ENCODE data around the gene SLC39A13.

DNA sequence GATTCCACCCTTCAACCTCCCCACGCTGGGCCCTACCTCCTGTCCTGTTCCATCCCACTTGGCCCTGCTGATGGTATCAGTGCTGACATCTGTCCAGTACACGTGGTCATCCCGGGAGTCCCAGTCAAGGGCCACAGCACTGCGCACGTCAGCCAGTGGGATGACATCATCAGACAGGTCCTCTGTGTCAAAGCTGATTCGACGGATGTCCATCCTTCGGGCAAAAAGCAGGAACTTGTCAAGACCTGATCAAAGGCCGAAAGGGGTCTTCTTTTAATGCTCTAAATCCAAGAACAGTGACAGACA, 32.1 kb downstream of the LRP4 start:
- PRO-cap, result no peak
- CAGE, long polyA plus RNA, result no peak

DNA sequence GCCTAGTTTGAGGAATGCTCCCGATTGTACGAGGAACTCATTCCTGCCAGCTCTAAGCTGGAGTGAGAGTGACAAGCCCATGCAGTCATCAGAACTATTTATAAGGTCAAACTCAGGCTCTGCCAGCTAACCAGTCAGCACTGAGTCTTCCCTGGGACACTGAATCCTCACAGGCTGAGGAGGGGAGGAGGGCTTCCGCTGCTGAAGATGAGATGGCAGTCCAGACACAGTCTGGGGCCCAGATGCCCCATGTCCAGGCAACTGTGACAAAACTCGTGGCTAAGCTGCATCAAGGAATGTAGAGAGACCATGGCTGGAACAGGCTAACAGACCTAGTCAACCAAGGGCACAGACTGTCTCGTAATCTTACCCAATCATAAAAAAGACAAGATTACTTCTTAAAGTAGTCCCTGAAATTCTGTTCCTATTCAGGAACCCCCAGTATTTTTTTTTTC, 3.9 kb downstream of the LRP4 start:
- PRO-cap, result no peak
- CAGE, long polyA plus RNA, result no peak

DNA sequence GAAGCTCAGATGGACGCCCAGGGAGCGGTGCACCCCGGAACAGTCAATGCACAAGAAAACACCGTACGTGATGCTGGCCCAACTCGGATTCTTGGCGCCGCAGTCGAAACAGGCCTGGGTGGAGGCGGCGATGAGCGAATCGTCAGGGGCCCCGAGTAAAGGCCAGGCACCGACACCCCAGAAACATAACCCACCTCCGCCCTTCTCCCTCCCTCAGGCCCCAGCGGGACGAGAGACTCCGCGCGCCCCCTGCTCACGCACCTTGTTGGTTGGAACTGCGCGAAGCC, 215 bp downstream of the ARFGAP2 start:
- PRO-cap, result unidirectional peak, plus-strand start at position 100 of the sequence
- CAGE, long polyA plus RNA, result no peak

DNA sequence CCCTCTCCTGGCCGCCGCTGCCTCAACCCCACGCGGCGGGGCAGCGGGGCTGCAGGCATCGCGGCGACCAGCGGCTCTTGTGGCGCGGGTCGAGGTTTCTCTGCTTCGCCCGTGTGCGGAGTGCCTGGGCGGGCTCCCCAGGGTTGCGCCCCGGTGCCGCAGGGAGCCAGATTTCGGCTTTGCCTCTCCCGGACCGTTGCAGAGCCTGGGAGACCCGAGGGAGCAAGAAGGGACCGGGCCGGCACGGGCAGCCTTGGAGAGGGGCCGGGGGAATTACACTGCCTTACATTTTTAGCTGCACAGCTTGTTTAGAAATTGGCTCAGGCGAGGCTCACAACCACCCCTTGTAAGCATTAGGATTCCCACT, 240 bp upstream of the PACSIN3 start:
- PRO-cap, result no peak
- CAGE, long polyA plus RNA, result no peak

- PRO-cap, result no peak
- CAGE, long polyA plus RNA, result no peak
Measured at GRCh38 chr11:47212972-47213488, 1.7 kb upstream of the DDB2 start.

DNA sequence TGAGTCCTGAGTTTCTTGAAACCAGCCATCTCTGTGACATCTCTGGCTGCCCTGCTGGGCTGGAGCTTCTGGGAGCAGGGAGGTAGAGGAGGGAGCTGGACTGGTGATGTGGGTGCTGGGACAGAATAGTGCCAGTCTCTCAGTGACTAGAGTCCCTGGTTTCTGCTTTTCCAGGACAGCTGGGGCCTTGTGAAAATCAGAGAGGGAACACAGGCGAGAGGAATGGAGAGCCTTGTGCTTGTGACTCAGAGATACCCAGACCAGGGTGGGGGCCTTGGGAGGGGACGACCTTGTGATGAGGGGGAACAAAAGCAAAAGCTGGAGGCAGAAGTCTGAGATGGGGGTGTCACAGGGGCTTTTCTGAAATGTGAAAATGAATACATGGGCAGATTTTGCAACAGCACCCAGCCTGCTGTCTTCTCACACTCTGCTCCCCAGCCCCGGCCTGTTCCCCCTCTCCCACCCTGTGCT, 3.5 kb upstream of the NR1H3 start:
- PRO-cap, result no peak
- CAGE, long polyA plus RNA, result no peak

GRCh38 chr11:47337226-47337971, 15.1 kb downstream of the MYBPC3 start:
- PRO-cap, result no peak
- CAGE, long polyA plus RNA, result no peak

DNA sequence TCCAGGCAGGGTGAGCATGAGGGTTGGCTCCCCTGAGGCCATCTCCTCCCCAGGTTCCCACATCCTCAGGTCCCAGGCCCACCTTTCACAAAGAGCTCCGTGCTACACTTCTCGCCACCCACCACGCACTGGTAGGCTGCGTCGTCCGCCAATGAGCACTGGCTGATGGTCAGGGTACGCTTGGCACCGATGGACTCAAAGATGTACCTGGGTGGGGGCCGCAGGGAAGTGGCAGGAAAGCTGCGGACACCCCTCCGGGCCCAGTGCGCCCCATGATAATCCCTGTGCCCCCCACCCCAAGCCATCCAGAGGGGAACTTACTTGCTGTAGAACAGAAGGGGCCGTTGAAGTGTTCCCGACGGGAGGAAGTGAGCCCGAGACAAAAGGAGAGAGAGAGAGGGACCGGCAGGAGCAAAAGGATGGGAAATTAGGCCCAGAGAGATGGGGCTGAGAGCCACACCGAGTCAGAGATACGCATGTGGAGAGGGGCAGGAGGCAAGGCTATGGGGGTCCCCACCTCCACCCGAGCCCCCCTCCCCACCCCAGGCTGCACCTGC, 9.5 kb downstream of the MYBPC3 start:
- PRO-cap, result no peak
- CAGE, long polyA plus RNA, result no peak

- PRO-cap, result no peak
- CAGE, long polyA plus RNA, result no peak
Measured at GRCh38 chr11:47365059-47365495, 12.6 kb upstream of the MYBPC3 start.

GRCh38 chr11:47369210-47369690, 9.1 kb downstream of the SPI1 start:
- PRO-cap, result no peak
- CAGE, long polyA plus RNA, result no peak

- PRO-cap, result no peak
- CAGE, long polyA plus RNA, result no peak
Measured at GRCh38 chr11:47392778-47393742, 14.7 kb upstream of the SPI1 start.

GRCh38 chr11:47406741-47407668, 1.4 kb upstream of the SLC39A13 start:
- PRO-cap, result no peak
- CAGE, long polyA plus RNA, result no peak

DNA sequence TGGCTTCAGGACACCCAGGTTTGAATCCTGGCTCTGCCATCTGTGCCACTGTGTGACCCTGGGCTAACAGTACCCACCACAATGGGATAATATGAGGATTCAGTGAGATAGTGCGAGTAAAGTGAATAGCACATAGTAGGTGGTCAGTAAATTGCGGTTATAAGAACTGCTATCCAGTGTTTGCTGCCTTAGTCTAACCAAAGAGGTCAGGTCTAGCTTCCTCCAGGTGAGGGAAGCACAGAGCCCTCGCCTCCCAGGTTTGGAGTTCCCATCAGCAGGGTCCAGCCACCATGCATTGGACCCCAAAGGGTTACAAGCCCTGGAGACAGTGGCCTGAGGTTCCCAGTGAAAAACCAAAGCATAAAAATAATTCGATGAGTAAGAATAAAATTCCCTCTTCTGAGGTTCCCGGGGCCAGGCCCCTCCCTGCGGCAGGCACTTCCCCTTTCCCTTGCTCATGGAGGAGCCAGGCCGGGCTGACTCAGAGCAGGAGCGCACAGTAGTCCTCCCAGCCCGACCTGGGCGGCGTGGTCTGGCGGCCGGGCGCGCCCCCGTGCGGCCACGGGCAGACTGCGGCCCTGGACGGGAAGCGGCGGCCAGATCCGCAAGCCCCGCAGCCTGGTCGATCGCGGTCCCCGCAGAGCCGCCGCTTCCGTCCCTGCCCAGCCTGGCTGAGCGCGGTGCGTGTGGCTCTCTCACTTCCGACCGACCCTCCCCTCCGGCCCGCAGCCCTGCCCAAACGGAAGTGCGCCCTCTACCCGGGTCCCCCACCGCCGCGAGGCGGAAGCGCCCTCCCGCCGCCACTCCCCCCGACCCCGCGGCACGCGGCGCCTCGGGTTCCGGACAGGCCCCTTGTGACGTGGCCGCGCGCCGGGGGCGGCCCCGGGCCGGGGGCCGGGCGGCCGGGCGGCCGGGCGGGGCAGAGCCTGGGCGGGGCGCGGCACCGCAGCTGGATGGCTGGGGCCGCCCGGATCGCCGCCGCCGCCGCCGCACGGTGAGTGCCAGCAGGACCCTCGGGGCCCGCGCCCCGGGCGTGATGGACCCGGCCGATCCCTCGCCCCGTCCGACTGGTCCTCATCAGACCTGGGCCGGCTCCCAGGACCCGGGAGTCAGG, at the start of gene SLC39A13:
TSS of gene SLC39A13 (plus strand) at position 922 of the 1,114 bp plus-strand sequence.
- PRO-cap, result bidirectional peak, plus-strand start at position 922 of the sequence, minus-strand start at position 684 of the sequence
- CAGE, long polyA plus RNA, result no peak

DNA sequence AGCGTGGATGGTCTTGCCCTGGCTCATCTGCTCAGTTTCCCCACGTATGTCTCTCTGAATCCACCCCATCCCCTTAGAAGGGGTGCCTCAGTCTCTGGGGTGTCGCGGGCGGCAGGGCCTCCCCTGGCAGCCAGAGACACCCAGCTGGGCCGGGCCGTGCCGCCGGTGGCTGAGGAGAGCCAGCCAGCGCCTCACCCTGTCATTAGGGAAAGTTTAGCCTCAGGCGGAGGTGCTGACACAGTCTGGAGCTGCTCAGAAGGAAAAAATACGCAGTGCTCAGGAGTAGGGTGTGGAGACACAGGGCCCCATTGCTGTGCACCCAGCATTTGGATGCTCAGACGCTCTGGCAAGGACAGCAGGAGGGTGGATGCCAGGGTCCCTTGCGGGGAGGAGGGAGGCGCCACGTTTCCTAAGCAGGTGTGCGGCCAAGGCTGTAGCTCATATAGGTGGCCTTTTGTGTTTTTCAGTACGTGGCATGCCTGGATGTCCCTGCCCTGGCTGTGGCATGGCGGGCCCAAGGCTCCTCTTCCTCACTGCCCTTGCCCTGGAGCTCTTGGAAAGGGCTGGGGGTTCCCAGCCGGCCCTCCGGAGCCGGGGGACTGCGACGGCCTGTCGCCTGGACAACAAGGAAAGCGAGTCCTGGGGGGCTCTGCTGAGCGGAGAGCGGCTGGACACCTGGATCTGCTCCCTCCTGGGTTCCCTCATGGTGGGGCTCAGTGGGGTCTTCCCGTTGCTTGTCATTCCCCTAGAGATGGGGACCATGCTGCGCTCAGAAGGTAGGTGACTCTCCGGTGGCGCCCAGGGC, 1.4 kb downstream of the SLC39A13 start:
- PRO-cap, result no peak
- CAGE, long polyA plus RNA, result no peak

DNA sequence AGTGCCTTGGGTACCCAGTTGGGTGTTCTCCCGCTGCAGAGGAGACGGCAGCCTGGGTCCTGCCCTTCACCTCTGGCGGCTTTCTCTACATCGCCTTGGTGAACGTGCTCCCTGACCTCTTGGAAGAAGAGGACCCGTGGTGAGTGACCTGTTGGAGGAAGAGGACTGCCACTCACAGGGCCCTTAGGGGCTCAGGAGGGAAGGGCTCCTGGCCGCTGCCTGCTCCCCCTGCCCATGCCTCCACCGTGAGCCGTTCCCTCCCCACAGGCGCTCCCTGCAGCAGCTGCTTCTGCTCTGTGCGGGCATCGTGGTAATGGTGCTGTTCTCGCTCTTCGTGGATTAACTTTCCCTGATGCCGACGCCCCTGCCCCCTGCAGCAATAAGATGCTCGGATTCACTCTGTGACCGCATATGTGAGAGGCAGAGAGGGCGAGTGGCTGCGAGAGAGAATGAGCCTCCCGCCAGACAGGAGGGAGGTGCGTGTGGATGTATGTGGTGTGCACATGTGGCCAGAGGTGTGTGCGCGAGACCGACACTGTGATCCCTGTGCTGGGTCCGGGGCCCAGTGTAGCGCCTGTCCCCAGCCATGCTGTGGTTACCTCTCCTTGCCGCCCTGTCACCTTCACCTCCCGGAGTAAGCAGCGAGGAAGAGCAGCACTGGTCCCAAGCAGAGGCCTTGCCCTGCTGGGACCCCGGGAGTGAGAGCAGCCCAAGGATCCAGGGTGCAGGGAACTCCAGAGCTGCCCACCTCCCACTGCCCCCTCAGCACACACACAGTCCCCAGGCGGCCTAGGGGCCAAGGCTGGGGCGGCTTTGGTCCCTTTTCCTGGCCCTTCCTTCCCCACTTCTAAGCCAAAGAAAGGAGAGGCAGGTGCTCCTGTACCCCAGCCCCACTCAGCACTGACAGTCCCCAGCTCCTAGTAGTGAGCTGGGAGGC, 6.9 kb downstream of the SLC39A13 start:
- PRO-cap, result no peak
- CAGE, long polyA plus RNA, result no peak

GRCh38 chr11:47416799-47417350, 8.5 kb downstream of the SLC39A13 start:
- PRO-cap, result no peak
- CAGE, long polyA plus RNA, result no peak

DNA sequence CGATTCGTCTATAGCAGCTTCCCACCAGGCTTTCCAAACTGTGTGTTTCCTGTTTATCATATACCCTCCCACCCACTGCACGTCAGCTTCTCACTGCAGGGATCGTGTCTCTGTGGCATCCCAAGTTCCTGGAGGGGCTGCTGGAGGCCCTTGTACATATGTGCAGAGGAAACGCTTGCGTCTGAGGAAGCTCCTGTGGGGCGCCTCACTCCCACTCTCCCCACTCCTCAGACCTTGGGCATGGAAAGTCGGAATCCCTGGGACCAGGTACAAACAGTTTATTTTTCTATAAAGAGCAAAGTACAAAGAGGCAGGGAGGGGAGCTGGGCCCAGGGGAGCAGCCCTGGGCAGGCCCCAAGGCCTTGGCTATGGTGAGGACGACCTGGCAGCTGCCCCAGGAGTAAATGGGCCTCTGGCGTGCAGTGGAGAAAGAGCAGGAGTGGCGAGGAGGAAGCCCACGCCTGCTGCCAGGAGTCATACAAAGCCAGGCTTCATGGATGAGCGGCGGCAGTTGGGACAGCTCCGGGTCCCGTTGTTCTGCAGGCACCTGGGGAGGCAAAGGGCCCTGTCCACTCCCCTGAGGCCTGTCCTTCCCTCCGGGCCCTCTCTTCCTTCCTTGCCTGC, 11.3 kb downstream of the RAPSN start:
- PRO-cap, result no peak
- CAGE, long polyA plus RNA, result no peak

DNA sequence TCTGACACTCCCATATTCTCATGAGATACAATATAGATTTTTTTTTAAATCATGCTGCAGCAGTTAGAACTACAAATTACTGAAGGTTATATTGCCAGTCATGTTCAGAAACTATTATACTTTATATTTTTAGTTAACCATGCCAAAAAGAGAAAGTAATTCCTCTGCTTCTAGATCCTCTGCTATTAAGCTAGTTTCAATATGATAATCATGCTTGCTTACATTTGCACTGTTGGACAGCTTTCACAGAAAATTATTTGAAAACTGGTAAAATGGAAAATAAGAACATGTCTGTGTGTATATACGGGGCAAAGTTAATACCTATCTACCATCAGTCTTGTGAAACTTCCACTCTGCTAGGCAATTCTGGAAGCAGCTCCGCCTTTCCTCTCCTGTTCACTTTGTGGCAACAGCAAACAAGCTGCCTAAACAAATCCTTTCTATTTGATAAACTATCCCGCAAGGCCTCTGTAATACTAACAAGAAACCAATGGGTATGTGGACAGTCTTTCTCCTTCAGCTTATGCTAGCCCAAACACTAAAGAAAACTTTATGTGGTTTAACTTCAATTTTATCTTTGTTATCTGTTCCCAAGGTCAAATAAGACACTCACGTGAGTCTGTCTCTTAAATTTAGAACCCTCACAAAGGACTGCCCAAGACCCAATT, 39.1 kb upstream of the RAPSN start:
- PRO-cap, result no peak
- CAGE, long polyA plus RNA, result no peak

DNA sequence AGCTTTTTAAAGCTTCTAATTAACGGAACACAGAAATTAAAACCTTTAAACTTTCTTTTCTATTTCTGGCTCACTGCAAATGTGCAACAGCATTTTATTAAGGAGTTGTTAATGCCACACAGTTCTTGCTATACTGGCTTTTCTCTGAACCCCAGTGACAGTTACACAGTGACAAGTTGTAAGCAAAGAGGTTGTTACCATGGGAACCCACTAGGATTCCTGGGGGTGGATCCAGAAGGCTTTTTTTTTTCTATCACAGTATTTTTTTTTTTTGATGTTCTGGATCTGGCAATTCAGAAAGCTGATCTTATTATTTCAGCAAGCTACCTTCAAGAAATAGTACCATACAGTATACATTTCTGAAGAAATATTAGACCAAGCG, 20.1 kb downstream of the CELF1 start:
- PRO-cap, result no peak
- CAGE, long polyA plus RNA, result no peak

- PRO-cap, result no peak
- CAGE, long polyA plus RNA, result no peak
Measured at GRCh38 chr11:47551986-47552607, 835 bp downstream of the CELF1 start.